Heart right ventricle (tissue), 2 donors: ENCODE measurements around a stretch of chr6.

- PRO-cap, 2 experiments, result no peak in any of the 2 experiments
Measured at GRCh38 chr6:39792797-39793664, 855 bp downstream of the DAAM2 start.

DNA sequence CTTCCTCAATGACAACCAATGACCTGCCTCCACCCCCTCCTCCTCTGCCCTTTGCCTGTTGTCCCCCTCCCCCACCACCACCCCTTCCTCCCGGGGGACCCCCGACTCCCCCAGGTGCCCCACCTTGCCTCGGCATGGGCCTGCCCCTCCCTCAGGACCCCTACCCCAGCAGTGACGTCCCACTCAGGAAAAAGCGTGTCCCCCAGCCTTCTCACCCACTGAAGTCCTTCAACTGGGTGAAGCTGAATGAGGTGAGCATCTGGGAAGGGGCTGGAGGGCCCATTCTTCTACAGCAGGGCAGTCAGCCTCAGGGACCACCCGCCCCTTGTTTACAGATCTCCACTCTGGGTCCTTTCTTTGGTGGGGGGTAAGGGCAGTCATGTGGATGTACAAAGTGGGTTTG, 55.0 kb downstream of the MOCS1 start:
- PRO-cap, 2 experiments, result no peak in any of the 2 experiments

DNA sequence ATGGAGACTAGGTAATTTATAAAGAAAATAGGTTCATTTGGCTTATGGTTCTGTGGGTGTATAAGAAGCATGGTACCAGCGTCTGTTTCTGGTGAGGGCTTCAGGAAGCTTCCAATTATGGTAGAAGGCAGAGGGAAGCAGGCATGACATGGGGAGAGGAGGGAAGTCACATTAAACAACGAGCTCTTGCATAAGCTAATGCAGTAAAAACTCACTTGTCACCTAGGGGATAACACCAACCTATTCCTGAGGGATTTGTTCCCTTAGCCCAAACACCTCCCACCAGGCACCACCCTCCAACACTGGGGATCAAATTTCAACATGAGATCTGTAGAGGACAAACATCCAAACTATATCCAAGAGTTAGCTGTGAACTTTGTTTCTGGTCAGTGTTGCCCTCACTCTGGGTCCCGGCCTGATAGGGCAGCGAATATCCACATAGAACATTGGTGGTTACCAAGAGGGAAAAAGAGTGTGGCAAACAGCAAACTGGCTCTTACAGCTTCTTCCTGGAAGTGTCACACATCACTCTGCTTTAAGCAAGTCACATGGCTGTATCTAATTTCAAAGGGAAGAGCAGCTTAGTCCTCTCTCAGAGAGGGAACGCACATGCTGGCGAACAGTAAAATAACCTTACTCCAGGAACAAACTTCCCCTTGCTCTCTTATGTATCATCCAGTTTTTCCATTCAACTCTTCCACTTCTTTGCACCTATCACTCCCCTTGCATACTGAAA, 4.6 kb upstream of the MOCS1 start:
- PRO-cap, 2 experiments, result peak in 1 of 2 experiments; most common minus-strand start position 498 of the sequence (in 1)

DNA sequence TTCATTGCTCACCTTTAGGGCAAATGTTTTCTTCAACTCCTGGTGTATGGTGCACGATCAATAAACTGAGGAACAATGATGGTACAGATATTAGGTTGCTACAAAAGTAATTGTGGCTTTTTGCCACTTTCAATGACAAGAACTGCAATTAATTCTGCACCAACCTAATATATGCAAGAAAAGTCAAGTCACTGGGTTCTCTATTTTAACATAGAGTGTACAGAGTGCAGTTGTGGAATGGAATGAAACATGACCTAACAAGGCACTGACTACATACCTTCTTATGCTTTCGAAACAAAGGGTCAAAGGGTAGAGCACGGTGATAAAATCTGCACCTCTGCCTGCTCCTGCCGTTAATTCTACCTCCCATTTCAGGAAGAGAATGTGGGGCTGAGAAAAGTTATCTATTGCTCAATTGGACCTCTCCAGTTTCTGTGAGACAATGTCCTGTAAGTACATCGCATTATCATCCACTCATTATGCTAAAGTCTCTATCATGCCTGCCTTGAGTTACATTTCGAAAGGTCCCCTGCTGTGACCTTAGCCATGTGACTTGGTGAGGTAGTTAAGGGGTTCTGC, 13.9 kb upstream of the MOCS1 start:
- PRO-cap, 2 experiments, result no peak in any of the 2 experiments

DNA sequence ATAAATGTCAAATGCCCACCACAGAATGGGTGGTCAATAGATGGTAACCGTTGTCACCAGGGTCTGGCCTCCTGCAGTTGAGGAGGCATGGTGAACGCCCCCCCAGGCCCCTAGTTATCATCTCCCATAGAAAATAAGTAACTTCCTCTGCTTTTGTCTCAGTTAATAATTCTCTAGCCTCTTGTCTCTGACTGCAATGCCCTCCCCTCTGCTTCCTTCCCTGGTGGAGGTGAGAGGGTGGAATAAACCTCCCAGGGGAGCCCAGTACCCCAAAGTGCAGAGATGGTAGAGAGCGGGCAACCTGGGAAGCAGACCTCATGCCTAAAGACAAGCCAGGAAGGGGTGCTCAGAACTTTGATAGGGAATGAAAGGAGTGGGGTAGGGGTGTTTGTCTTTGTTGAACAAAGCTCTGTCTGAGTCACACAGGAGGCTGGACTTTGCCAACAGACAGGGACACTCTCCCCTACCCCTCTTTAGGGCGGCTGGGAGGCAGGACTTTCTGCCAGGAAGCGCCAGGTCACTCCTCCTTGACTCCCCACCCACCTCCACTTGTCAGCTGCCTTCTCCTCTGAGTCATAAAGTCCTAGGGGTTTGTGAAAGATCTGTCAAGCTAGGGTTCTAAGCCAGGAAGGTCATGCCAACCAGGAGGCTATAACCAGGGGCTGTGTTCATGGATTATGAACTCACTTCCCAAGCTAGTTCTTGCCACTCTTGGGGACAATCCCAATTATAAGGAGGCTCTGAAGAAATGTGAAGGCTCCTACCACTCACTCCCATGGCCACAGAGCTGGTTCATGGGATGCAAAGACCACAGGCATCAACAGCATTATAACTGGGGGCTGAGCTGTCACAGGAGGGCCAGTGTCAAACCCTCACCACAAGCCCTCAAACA, 1.5 kb upstream of the UNC5CL start:
- PRO-cap, 2 experiments, result peak in 1 of 2 experiments; most common plus-strand start position 605 of the sequence (in 1)

DNA sequence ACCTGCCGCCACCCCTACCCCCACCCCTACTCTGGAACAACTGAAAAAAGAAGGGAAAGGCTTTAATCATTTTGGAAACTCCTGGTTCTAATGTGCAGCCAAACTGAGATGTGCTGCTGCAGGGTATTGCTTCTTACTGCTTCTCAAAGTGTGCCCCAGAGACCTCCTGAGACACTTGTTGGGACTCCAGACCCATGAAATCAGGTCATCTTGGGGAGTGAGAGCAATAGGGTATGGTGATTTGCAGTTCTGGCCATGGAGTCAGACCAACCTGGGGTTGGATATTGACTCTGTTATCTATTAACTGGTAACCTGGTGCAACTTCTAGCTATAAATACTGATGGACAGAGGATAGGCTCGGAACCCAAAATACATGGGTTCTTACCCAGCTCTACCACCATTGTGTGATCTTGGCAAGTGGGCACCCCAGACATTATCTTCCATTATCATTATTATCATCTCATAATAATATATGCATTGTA, 3.8 kb downstream of the TSPO2 start:
- PRO-cap, 2 experiments, result no peak in any of the 2 experiments

DNA sequence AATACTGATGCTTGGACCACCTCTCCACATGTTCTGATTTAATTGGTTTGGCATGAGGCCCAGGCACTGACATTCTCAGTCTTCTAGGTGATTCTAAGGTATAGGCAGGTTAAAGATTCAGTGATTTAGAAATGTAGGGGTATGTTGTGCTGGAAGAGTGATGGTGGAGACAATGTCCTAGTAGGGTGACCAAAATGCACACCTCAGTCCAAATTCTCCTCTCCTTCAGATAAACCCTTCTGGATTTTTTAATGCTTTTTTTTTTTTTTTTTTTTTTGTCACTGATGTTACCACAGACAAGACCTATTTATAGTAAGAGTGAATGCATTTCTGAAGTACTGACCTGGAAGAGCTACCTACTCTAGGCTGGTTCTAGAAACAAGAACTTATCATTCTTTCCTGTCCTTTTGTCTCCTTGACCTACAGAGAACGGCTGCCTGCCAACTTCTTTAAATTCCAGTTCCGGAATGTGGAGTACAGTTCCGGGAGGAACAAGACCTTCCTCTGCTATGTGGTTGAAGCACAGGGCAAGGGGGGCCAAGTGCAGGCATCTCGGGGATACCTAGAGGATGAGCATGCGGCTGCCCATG, 8.0 kb downstream of the APOBEC2 start:
- PRO-cap, 2 experiments, result no peak in any of the 2 experiments

DNA sequence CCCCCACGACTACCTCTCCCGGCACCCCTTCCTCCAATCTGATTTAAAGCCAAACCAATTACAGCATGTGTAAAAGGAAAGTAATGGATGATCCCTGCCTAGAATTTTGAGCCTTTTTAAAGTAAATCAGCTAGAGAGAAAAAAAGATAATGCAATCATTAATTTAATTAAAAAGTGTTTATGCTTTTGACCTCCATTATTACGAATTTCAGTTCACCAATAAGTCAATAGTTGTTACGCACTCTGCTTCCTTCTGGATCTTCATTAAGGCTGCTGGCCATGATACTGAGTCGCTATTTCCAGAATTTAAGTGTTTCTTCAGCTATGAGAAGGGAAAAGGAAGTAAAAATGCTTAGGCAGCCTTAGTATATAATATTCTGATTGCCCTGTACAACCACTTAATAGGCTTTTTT, 796 bp downstream of the OARD1 start:
- PRO-cap, 2 experiments, result no peak in any of the 2 experiments

- PRO-cap, 2 experiments, result no peak in any of the 2 experiments
Measured at GRCh38 chr6:41103945-41104635, 31.3 kb downstream of the NFYA start.

- PRO-cap, 2 experiments, result no peak in any of the 2 experiments
Measured at GRCh38 chr6:41270996-41271537, 15.4 kb downstream of the TREM1 start.

DNA sequence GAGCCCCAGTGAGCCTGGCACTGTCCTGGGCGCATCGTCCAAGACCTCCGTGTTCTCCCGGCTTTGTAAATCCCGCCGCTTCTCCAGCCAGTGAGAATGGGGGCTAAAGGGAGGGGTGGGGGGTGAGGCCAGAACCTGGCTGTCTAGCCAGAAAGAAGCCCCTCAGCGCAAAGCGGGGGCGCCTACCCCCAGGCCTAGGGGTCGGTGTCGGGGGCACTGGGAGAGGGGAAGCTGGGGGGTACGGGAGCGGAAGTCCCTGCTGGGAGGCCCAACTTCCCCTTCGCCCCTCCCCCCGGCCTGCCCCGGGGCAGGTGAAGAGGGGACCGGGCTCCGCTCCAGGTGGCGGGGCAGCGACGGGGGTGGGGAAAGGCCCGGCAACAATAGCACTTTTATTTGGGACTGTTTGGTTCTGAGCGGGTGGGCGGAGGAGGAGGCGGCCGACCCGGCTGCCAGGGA, 91.9 kb downstream of the NCR2 start:
- PRO-cap, 2 experiments, result no peak in any of the 2 experiments

GRCh38 chr6:41443256-41444078, 102.7 kb upstream of the FOXP4 start:
- PRO-cap, 2 experiments, result no peak in any of the 2 experiments

- PRO-cap, 2 experiments, result no peak in any of the 2 experiments
Measured at GRCh38 chr6:41489440-41489906, 56.7 kb upstream of the FOXP4 start.

- PRO-cap, 2 experiments, result no peak in any of the 2 experiments
Measured at GRCh38 chr6:41504219-41505079, 41.7 kb upstream of the FOXP4 start.

DNA sequence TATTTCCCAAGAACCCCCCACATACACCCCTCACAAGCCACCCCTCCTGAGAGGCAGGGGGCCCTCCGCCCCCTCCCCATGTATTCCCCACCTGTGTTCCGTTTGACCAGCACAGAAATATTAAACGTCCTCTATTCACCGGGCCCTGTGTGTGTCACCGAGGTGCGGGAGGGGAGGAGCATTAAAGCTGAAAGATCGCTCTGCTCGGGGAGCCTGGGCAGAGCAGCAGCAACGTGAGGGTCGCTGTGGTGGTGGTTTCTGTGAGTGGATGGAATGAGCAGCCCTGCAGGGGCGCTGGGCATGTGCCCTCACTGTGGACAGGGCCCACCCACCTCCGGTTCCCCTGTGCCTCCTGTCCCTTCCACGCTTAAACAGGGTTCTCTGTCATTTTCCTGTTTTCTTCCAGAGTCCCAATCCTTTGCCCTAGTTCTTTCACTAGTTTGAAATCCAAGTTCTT, 37.8 kb upstream of the MDFI start:
- PRO-cap, 2 experiments, result no peak in any of the 2 experiments

- PRO-cap, 2 experiments, result peak in 1 of 2 experiments; most common plus-strand start chr6:41602977 (in 1)
Measured at GRCh38 chr6:41602745-41603426, 35.4 kb upstream of the MDFI start.

- PRO-cap, 2 experiments, result peak in 1 of 2 experiments; most common plus-strand start chr6:41716831 (in 1)
Measured at GRCh38 chr6:41716309-41717167, 18.9 kb downstream of the TFEB start.

DNA sequence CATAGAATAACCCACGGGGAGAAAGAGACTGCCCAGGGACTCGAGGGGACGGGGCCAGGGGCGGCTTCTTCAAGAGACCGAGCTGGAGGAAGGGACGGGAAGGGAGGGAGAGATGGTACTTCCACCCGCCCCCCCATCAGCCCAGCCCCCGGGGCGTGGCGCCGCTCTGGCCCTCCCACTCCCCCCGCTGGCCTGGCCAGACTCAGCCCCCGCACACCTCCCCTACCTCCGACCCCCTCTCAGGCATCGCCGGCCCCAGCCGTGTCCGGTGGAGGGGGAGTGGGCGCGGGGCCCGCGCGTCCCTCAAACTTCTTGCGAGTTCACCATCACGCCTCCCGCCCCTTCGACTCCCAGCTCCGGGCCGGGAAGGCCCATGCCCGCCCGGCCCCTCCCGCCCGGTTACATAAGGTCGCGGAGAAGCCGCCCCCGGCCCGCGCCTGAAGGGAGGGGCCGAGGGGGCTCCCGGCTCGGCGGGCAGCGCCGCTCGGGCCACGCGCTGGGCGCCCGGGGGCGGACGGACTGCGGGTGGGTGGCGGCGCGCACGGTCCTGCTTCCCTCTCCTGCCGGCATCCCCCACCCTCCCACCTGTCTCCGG, 637 bp downstream of the TFEB start:
- PRO-cap, 2 experiments, result peak in 2 of 2 experiments; most common plus-strand start position 199 of the sequence (in 1); most common minus-strand start position 84 of the sequence (in 1)

- PRO-cap, 2 experiments, result no peak in any of the 2 experiments
Measured at GRCh38 chr6:41735802-41736075, 331 bp upstream of the TFEB start.

DNA sequence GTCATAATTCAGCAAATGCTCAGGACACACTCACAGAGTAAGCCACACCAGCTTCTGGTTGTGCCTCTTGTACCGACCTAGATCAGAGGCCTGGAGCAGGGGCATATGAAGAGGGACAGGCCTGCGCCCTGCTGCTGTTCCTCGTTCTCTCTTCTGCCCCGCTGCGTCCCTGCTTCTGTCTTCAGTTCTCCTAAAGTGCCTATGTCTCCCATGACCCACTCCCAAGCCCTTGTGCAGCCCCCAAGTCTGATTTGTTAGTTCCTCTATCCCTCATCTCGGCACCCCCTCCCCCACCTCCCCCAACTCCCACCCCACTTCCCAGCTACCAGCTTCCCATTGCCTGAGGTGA, 1.0 kb upstream of the PGC start:
- PRO-cap, 2 experiments, result no peak in any of the 2 experiments